ENCODE measurements around a stretch of chr2.

DNA sequence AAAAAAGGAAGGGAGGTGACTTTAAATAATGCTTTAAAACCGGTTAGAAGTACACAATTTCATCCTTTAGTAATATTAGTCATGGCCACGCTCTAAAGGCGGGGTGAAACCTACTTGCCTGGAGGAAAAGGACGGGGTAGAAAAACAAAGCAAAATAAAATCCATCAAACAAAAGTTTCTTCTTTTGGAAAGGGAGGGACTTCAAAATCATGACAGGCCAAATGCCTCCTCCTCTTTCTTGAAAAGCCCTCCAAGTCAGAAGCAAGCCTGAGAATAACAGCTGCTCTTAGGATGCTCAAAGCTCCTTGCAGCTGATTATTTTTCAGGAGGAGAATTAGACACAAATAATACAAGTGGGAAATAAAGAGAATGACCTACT is 1.9 kb upstream of the NPAS2 start:
- RRBS: no CpG with 5 or more reads among the region's 4 CpGs

GRCh38 chr2:100861157-100861753 is 41.3 kb downstream of the NPAS2 start:
- RRBS: no CpG with 5 or more reads among the region's 7 CpGs

DNA sequence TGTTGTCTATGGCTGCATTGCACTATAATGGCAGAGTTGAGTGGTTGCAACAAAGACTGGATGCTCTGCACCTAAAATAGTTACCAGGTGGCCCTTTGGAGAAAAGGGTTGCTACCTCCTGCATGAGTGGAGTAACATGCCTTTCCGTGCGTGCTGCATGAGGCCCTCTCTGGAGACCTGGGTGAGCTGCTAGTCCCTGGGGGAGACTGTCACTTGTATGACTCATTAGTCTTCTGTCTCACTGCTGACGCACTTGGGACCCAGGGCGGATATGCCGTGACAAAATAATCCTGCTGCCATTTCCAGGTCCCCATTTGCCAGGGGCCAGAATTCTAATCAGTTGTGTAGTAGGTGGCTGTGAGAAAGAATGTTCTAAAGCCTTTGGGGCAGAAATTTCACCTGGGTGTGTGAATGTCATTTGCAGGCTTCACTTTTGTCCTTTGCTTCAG is 73.9 kb downstream of the NPAS2 start:
- RRBS: no CpG with 5 or more reads among the region's 5 CpGs

DNA sequence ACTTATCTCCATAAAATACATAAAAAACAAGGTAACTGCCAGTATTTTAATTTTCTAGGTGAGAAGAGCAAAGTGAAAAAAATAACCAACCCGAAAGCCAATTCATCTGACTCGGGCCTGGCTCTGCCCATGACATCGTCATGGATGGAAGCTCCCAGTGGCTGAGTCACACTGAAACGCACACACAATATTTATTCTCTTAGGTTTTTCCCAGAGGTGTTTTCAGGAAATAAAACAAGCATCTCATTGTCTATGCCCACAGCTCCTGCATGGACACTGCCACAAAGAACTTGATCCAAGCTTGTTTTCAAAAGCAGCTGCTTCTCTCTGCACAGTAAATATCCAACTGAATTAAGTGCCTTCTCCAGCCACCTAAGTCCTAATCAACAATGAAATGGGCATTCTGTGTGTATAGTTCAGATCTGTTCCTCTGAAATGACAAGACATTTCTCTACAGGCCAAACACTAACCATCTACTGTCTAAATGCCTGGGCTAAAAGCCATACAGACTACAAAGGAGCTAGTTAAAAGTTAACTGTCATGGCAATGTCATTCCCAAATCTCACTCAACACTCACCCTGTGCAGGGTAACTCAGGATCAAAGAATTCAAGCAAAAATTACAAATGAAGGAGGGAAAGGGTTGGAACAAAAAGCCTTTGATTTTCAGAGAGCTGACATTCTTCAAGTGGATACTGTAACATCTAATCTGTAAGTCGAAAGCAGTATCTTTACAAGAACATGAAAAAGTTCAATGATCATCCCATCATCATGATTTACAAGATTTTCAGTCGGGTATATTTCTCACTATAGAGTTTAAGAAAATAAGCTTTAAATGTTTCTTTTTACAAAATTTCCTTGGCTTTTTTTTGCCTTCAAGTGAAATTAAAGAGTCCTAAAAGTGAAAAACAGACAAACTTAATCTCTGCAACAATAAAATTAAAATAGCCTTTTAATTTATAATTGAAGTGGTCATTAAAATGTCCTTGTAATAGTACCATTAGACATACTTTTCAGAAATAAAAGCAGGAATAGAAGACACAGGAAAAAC is 63.1 kb downstream of the RPL31 start:
- RRBS: no CpG with 5 or more reads among the region's 6 CpGs

- RRBS: no CpG with 5 or more reads among the region's 14 CpGs
These were observed 41.5 kb downstream of the TBC1D8 start for GRCh38 chr2:101109461-101110251.

DNA sequence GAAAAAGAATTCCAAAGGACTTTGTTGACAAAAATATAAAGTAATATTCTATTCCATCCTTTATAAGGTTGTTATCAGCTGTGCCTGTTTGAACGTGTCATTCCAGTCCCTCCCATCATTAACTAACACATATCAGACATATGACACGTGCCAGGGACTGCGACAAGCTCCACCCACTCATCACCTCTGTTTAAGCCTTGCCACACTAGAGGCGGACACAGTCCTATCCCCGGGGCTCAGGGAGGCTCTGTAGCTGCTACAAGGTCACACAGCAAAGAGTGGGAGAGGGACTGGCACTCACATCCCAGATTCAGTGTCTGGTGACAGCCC is 30.0 kb downstream of the TBC1D8 start:
- RRBS: no CpG with 5 or more reads among the region's 5 CpGs

GRCh38 chr2:101124050-101124277 is 27.2 kb downstream of the TBC1D8 start:
- RRBS: no CpG with 5 or more reads among the region's 1 CpG

DNA sequence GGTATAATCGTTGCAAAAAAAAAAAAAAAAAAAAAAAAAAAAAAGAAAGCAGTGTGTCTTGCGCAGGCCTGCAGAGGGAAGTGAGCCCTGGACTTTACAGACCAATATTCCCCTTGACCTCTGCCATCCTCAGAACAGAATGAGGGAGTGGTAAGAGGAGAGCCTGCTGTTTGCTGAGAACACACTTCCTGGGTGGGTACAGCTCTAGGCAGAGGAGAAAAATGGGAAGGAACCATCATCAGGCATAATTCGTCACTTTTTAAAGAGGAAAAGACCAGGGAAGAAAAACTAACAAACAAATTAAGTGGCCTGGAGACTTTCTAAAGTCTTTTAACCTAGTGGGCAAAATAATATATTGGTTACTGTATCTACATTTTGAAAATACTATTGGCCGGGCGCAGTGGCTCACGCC is 28.9 kb upstream of the TBC1D8 start:
- RRBS: no CpG with 5 or more reads among the region's 6 CpGs

- RRBS: no CpG with 5 or more reads among the region's 7 CpGs
These were observed 45.4 kb upstream of the CNOT11 start for GRCh38 chr2:101207189-101207785.

DNA sequence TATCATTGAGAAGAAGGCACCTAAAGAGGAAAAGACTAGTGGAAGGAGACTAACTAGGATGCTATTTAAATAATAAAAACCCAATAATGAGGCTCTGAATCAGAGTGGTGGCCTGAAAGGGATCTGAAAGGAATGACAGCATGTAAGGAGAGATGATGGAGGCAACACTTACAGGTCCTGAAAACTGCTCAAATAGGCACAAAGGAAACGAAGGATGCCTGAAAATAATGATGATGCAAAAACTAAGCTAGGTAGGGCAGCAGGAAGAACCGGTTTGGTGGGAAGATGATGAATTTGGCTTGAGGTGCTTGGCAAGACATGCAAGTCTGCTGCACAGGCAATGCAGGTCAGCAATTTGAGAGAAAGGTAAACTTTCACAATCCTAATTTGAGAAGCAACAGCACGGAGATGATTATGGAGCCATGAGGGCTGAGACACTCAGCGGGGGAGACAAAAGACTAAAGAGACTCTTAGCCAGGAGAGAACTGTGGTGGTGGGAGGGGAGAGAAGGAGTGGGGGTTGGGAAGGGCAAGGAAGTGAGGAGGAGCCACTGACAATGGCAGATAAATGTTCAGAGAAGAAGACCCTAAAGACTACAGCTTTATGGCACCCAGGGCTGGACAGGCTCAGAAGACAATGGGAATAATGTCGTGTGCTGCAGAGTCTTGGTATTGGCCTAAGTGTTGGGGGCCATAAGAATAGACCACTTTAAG is 19.3 kb upstream of the RNF149 start:
- RRBS: no CpG with 5 or more reads among the region's 5 CpGs

- RRBS: no CpG with 5 or more reads among the region's 9 CpGs
These were observed 43.9 kb upstream of the RFX8 start for GRCh38 chr2:101518788-101519307.

DNA sequence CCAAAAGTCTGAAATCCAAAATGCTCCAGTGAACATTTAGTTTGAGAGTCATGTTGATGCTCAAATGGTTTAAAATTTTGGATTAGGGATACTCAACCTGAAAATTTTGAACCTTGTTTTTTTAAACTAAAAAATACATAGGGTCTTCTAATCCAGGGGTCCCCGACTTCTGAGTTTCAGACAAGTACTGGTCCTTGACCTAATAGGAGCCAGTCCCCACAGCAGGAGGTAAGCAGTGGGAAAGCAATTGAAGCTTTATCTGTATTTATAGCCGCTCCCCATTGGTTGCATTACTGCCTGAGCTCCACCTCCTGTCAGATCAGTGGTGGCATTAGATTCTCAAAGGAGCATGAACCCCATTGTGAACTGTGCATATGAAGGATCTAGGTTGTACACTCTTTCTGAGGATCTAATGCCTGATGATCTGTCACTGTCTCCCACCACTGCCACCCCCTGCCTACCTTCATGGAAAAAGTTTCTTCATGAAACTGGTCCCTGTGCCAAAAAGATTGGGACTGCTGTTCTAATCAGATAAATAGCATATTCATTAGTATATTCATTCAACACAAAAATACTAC is 18.2 kb downstream of the MAP4K4 start:
- RRBS: no CpG with 5 or more reads among the region's 2 CpGs

GRCh38 chr2:101772500-101773409 is 75.2 kb downstream of the MAP4K4 start:
- RRBS: no CpG with 5 or more reads among the region's 8 CpGs

GRCh38 chr2:101825056-101825572 is 127.6 kb downstream of the MAP4K4 start:
- RRBS: no CpG with 5 or more reads among the region's 6 CpGs

DNA sequence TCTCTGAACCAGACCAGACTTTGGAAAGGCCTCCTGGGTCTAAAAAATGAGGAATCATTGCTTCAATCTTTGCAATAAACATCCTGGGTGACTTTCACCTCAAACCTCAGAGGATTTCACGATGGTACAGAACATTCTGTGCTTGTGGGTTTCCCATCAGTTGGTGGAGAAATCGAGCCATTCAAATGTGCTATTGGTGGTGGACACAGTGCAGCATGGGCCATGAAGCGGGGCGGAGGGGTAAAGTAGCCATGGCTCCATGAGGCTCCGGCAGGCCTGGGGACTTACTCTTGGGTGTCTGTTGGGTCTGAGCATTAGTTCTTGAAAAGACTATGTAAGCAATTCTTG is 2.0 kb upstream of the IL1R2 start:
- RRBS: no CpG with 5 or more reads among the region's 5 CpGs

- RRBS: no CpG with 5 or more reads among the region's 10 CpGs
These were observed 15.1 kb upstream of the IL18R1 start for GRCh38 chr2:102340369-102341085.

GRCh38 chr2:102634411-102635123 is 15.2 kb downstream of the SLC9A2 start:
- RRBS: no CpG with 5 or more reads among the region's 5 CpGs

GRCh38 chr2:102735676-102736057 is 1.0 kb downstream of the MFSD9 start:
- RRBS: no CpG with 5 or more reads among the region's 11 CpGs

DNA sequence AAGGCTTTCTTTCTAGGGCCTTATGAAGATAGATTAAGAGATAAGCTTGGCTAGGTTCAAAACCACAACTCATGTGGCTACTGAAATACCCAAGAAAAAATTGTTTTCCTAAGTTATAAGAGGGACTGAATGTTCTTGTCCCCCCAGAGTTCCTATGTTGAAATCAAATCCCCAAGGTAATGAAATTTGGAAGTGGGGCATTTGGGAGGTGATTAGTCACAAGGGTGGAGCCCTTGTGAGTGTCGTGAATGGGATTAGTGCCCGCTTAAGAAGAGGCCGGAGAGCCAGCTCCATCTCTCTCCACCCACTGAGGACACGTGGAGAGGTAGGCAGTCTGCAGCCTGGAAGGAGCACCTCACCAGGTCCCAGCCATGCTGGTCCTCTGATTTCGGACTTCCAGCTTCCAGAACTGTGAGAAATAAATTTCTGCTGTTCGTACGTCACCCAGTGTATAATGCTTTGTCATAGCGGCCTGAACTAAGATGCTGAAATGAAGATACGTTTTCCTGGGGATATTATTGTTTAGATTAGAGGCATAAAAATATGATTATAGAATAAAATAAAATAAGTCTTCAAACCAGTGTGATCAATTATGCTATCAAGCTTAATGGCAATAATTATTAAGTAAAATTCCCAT is 44.1 kb downstream of the POU3F3 start:
- RRBS: no CpG with 5 or more reads among the region's 9 CpGs

- RRBS: no CpG with 5 or more reads among the region's 6 CpGs
These were observed 54.4 kb downstream of the MRPS9 start for GRCh38 chr2:105092220-105092709.

Data from AG08470 (cell line).